H1 (cell line): ENCODE results near the gene SPART.

GRCh38 chr13:33543487-33543930, 258.0 kb upstream of the STARD13 start:
- RRBS, result no CpG with 5 or more reads among the region's 1 CpG
CAGE:
- cytosol, long polyA plus RNA, result no peak
- long polyA plus RNA, result no peak
- nucleus, long polyA plus RNA, result no peak

DNA sequence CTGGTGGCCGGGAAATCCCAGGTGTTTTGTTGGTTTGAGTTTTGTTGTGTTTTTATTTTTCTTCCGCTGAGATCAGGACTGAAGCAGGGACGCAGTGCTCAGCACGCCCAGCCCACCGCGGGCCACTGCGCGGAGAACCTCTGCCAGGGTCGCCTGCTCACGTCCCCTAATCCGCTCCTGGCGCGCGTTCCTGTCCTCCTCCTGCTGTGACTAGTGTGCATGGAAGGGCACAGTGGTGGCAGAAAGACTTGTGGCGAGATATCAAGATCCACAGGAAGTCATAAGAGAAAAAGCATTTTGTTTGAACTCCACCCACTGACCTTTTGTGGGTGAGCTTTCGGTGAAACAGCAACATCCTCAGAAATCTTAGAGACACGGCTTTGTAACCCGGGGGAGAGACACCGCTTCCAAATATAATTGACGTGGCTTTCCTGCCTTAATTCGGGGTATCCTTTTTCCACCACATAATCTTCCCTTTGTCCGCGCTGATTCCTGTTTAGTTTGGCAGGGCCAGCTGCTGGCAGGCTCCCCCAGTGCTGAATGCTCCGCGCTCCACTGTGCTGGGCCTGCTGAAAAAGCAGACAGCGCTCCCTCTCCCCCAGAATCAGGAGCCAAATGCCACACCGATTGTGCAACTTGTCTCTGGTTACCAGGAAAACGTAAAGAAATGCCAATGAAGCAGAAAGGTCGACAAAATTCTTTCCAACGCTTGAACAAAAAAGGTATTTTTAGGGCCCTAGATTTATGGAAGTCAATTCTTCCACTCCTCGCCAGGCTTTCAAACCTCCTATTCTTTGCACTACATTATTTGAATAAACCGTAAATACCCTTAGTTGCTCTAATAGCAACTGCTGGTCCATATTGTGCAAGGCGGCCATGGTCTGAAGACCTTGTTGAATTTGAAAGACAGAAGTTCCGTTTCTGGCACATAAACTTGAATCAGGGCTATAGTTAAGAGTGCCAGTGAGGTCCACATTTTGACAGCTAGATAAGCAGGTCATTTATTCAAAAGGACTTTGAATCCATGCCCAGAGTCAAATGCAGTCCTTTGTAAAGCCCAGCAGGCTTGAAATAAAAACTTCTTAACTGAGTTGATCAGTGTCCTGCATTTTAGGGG, 206.9 kb upstream of the RFC3 start:
- RRBS, result no CpG with 5 or more reads among the region's 34 CpGs
CAGE:
- cytosol, long polyA plus RNA, result no peak
- long polyA plus RNA, result no peak
- nucleus, long polyA plus RNA, result no peak

DNA sequence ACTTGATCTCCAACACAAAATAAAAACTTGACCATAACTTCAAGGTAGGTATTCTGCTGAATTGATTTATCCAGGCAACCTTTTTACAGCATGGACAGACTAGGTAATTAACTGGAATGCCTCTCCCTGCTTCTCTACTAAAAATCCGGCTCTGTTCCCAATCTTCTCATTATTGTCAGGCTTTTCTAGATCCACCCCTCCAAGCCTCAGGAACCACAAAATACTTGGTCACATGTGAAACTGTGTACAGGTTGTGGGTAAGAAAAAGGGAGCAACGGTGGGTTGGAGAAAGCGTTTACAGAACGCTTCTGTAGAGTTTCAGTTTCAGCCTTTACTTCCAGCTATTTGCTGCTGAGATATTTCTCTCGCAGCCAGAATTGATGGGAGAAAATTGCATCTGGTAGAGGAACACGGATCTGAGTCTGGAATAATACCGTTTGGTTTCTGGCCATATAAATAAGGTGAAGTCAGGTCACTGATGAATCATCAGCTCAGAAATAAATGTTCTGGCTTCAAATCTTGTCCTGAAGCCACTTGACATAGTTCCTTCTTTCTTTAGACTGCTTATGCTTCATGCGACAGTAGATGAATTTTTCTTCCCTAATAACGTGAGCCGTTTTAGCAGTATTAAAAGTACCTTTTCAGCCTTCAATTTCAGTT, 20.4 kb upstream of the RFC3 start:
- RRBS, result no CpG with 5 or more reads among the region's 10 CpGs
CAGE:
- cytosol, long polyA plus RNA, result no peak
- long polyA plus RNA, result no peak
- nucleus, long polyA plus RNA, result no peak

DNA sequence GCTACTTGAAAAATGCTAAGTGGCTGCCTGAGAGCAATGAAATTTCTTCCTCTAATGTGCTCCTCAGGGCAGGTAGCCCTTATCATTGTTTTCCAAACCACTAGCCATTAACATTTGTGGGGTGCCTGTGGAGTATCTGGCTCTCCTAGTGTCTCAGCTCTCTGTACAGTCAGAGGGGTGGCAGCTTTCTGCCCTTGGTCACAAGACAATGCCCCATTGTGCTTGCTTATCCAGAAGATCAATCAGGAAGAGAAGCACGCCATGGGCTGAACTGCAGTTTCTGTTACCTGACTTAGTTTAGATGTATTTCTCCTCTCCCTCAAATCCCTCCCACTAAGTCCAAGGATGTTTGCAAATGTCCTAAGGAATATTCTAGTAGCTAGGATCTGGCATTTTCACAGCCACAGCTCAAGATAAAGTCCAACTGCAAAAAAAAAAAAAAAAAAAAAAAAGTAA, 119.8 kb downstream of the RFC3 start:
- RRBS, result no CpG with 5 or more reads among the region's 1 CpG
CAGE:
- cytosol, long polyA plus RNA, result no peak
- long polyA plus RNA, result no peak
- nucleus, long polyA plus RNA, result no peak

GRCh38 chr13:34153303-34153882, 335.4 kb downstream of the RFC3 start:
- RRBS, result no CpG with 5 or more reads among the region's 10 CpGs
CAGE:
- cytosol, long polyA plus RNA, result no peak
- long polyA plus RNA, result no peak
- nucleus, long polyA plus RNA, result no peak

DNA sequence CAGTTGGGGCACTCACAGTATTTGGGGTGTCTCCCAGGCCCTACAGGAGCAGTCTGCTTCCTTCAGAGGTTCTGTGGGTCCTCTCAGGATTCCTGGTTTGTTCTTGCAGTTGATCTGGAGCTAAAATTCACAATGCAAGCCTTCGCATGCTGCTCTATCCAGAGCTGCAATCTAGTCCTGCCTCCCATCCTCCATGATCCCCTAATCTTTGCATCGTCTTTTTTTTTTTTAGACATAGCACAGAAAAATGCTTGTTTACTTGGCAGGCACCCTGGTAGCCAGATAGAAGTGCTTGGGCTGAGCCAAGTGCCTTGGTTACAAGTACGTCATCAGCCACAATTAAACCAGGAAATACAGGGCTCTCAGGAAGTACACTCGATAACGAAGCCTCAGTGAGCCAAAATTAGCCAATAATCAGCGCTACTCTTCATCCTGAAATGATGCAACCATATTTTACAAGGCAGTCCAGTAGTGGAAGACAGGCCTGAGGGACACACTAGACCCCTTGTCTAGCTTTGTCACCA, 194.1 kb upstream of the NBEA start:
- RRBS, result no CpG with 5 or more reads among the region's 6 CpGs
CAGE:
- cytosol, long polyA plus RNA, result no peak
- long polyA plus RNA, result no peak
- nucleus, long polyA plus RNA, result no peak

DNA sequence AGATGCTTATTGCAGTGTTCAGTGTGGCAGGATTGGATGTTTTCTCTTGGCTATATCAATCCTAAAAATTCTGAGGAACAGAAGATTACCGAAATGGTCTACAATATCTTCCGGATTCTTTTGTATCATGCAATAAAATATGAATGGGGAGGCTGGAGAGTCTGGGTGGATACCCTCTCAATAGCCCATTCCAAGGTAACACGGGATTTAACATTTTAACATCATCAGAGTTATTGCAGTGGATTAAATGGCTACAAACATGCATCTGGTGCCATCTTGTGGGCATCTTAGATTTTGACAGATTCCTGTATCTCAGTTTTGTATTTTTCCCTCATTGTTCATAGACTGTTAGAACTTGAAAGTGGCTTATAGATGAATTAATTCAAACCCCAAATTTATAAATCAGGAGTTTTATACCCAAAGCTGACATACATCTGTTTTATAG, 215.0 kb downstream of the NBEA start:
- RRBS, result no CpG with 5 or more reads among the region's 3 CpGs
CAGE:
- cytosol, long polyA plus RNA, result no peak
- long polyA plus RNA, result no peak
- nucleus, long polyA plus RNA, result no peak

GRCh38 chr13:35471647-35472755, 4.5 kb downstream of the MAB21L1 start:
- RRBS, result no CpG with 5 or more reads among the region's 35 CpGs
CAGE:
- cytosol, long polyA plus RNA, result no peak
- long polyA plus RNA, result no peak
- nucleus, long polyA plus RNA, result no peak

DNA sequence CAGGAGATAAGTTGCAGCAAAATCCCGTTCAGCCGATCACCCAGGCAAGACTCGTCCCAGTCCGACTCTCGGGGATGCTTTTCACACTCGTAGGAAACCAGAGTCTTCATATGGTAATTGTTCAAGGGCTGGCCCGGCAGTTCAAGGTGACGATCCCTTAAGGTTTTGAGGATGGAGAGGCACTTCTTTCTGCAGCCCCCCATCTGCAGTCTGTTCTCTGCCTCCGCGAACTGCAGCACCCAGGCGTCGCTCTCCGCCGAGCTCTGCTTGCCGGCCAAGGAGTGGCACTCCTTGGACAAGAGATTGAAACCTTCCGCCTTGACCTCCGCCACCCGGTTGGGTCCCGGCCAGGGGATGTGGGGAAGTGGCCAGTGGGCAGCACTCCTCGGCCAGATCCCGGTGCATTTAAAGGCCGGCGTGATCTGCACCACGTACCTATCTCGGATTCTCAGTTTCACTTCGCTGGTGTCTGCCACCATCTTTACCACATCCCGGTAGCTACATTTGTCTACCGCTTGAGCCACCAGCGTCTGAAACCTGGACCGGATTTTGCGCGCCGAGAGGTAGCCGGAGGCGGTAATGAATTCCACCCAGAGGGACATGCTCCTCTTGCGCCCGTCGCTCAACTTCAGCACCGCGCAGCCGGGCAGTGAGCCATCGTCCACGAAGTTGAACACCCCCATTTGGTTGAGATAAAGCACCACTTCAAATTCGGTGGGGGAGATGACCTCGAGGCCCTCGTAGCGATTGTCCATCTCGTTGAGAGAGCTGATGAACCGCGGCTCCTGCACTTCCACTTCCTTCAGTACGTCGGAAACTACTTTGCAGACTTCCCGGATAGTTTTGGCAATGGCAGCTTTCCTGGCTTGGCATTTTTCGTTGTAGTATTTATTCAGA, 1.0 kb downstream of the MAB21L1 start:
- RRBS, result 2% methylated on average over 25 of the region's 54 CpGs
CAGE:
- cytosol, long polyA plus RNA, result no peak
- long polyA plus RNA, result no peak
- nucleus, long polyA plus RNA, result no peak

- RRBS, result 1% methylated on average over 13 of the region's 91 CpGs
CAGE:
- cytosol, long polyA plus RNA, result start-site peak on the minus strand at chr13:36346296-36346432, 89 reads; start-site peak on the minus strand at chr13:36346578-36346616, 80 reads; start-site peak on the minus strand at chr13:36346676-36346752, 1,574 reads
- long polyA plus RNA, result start-site peak on the minus strand at chr13:36346569-36346796, 1,253 and 1,348 reads in 2 replicates
- nucleus, long polyA plus RNA, result start-site peak on the minus strand at chr13:36346569-36346616, 51 reads; start-site peak on the minus strand at chr13:36346682-36346781, 880 reads
Measured at GRCh38 chr13:36346190-36347230, at the start of gene SPART. Gene SPART, minus strand, starts transcription at chr13:36346394.

- RRBS, result no CpG with 5 or more reads among the region's 13 CpGs
CAGE:
- cytosol, long polyA plus RNA, result no peak
- long polyA plus RNA, result no peak
- nucleus, long polyA plus RNA, result no peak
Measured at GRCh38 chr13:36680587-36681467, 7.0 kb downstream of the SERTM1 start.

DNA sequence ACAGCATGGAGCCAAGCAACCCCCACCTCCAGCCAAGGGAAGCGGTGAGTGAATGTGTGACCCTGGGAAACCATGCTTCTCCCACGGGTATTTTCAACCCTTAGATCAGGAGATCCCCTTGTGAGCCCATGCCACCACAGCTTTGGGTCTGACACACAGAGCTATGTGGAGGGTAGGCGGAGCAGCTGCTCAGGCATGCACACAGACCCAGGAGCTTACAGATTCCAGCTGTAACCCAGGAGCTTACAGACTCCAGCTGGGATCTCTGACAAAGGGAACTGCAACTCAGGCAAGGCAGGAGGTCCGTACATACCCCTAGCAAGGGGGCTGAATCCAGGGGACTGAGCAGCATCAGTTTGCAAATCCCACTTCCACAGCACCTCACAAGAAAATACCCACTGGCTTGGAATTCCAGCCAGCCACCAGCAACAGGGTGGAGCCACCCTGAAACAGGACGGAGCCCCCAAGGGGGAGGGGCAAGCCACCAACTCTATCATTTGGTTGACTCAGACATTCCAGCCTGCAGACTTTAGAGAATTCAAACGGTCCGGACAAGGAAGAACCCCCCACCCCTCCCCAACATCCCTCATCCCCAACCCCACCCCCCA, 40.8 kb upstream of the RFXAP start:
- RRBS, result no CpG with 5 or more reads among the region's 7 CpGs
CAGE:
- cytosol, long polyA plus RNA, result no peak
- long polyA plus RNA, result no peak
- nucleus, long polyA plus RNA, result no peak

DNA sequence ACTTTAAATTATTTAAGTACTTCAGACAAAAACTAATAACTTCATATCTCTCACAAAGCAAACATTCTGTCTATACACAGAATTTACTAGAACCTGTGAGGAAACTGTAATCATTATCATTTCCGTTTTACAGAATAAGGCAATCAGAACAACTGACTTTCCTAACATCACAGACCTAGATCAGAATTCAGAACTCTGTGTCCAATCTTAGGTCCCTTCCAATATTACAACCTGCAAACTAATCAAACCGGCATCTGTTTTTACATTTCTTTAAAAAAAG, 1.0 kb downstream of the SUPT20H start:
- RRBS, result no CpG with 5 or more reads among the region's 2 CpGs
CAGE:
- cytosol, long polyA plus RNA, result no peak
- long polyA plus RNA, result no peak
- nucleus, long polyA plus RNA, result no peak

DNA sequence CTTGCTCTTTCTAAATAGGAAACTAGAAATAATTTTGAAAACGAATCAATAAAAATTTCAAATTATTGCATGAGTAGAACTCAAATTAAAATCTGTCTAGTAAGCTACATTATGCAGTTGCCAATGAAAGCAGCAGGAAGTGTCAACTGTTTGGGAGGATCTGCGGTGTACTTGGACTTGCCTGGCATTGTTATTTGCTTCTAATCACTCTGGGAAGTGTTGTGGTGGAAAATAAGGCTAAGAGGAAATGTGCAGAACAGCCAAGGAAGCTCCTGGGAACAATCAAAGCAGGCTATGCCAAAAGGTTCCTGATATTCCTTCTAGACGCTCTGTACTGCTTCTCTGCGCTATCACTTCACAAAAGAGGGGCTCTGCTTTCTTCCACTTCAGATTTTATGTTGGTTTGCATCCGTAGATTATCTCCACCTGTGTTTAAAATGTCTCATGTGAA, 182.6 kb upstream of the CSNK1A1L start:
- RRBS, result no CpG with 5 or more reads among the region's 5 CpGs
CAGE:
- cytosol, long polyA plus RNA, result no peak
- long polyA plus RNA, result no peak
- nucleus, long polyA plus RNA, result no peak

DNA sequence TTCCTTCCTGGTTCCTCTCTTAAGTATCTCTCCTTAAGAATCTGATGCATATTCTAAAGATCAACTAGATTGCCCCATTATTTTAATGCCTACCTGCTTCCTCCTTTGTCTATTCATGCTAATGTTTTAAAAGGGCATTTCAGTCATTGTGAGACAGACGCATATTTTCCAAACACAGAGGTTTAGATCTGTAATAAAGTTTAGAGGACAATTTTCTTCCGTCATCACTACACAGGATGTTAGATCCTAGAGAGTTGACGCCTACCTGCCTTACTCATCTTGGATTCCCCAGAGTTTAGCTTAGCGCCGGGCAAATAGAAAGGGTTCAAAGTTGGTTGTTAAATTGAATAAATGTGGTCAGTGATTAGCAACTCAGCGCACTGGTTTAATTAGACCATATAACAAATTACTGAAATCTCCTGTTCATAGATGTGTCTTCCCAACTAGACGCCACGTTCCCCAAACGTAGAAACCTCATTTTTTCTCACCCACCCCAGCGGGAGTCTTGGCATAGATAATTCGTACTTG, 859 bp upstream of the UFM1 start:
- RRBS, result no CpG with 5 or more reads among the region's 11 CpGs
CAGE:
- cytosol, long polyA plus RNA, result no peak
- long polyA plus RNA, result no peak
- nucleus, long polyA plus RNA, result no peak

GRCh38 chr13:38362073-38362817, 12.6 kb downstream of the UFM1 start:
- RRBS, result no CpG with 5 or more reads among the region's 4 CpGs
CAGE:
- cytosol, long polyA plus RNA, result no peak
- long polyA plus RNA, result no peak
- nucleus, long polyA plus RNA, result no peak

GRCh38 chr13:39026176-39026569, 11.7 kb downstream of the PROSER1 start:
- RRBS, result no CpG with 5 or more reads among the region's 2 CpGs
CAGE:
- cytosol, long polyA plus RNA, result no peak
- long polyA plus RNA, result no peak
- nucleus, long polyA plus RNA, result no peak

DNA sequence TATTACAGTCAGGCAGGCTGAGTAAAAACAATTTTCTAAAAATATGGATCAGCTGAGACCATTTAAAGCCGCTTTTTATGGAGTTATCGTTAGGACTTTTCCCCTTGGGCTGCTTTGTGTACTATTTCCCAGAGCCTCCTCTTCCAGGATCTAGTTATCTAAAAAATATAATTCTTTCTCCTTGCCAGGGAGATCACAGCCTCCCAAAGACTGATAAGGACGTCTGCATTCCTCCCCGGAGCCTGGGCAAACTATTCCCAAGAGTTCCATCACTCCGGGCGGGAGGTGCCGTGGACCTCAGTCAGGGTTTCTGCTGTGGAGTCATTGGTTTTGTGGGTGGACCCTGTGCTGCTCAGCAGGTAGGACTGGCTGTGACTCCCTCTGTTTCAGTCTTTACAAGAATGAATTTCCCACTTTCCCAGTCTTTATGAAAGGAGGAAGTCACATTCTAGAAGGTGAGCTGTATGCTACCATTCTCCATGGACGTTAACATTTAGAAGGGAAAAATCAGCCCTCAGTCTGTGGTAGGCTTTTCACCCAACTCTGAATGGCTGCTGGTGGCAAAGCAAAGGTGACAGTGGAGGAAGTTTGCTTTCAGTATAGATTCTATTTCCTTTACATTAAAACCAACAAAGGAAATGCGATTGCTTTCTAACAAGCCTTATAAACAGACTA, 207.5 kb downstream of the LHFPL6 start:
- RRBS, result no CpG with 5 or more reads among the region's 9 CpGs
CAGE:
- cytosol, long polyA plus RNA, result no peak
- long polyA plus RNA, result no peak
- nucleus, long polyA plus RNA, result no peak

- RRBS, result no CpG with 5 or more reads among the region's 2 CpGs
CAGE:
- cytosol, long polyA plus RNA, result no peak
- long polyA plus RNA, result no peak
- nucleus, long polyA plus RNA, result no peak
Measured at GRCh38 chr13:40346719-40347087, 319.7 kb downstream of the FOXO1 start.

DNA sequence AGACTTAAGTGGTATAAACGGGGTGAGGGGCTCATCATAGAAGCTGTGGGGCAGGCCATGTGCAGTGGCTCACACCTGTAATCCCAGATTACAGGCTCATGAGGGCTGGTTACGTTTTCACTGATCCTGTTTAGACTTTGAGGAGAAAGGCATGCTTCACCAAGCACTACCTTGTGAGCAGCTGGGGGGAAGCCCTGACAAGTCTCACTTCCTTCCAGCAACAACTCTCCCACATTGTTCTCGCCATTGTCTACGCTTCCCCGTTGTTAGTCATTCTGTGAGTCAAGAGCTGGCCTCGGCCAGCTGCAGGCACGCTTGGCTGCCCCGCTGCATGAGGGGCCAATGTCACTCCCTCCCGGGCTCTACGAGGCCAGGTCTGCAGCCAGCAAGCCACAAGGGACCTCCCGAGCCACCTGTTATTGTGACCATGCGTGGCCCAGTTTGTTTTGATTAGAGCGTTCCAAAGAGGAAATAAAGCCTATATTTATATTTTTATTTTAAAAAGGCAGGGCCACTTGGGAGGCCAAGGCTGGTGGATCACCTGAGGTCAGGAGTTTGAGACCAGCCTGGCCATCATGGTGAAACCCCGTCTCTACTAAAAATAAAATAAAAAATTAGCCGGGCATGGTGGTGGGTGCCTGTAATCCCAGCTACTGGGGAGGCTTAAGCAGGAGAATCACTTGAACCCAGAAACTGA, 220.9 kb downstream of the FOXO1 start:
- RRBS, result no CpG with 5 or more reads among the region's 15 CpGs
CAGE:
- cytosol, long polyA plus RNA, result no peak
- long polyA plus RNA, result no peak
- nucleus, long polyA plus RNA, result no peak